Heart (tissue), 3 donors: Measurements from ENCODE around the gene PPARA.

DNA sequence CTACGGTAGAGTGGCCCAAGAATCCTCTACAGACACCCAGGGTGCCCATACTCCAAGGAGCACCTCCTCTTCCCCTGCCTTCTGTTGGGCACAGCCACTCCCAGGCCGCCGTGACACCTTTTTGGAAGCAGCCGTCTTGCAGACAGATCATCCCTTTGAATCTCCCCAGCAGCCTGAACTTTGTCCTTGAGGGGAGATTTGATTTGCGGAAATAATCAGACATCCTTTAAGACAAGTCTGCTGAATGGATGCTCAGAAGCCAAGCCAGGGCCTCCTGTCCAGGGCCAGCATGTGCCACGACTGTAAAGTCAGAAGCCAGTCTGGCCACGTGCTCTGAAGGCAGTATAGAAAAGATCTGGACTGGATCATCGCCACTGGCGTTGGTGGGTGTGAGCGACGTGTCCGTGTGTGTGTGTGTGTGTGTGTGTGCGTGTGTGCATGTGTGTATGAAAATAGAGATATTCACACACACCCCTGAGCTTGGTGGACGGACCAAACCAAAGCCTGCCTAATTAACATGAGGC is 61.6 kb upstream of the WNT7B start:
- RAMPAGE, long total RNA, 2 experiments: no peak in any of the 2 experiments

DNA sequence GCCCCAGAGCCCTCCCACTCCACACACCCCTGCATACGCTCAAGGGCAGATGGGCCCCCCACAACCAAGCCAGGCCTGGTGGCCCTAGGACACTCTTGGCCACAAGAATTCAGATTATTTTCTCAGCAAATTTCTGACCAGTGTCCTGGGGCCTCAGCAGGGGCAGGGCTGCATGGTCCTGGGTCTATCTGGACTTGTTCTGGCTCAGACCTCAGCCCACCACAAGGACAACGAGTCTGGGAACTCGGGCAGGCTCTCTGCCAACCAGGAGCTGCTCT is 75.3 kb upstream of the WNT7B start:
- RAMPAGE, long total RNA, 2 experiments: no peak in any of the 2 experiments

DNA sequence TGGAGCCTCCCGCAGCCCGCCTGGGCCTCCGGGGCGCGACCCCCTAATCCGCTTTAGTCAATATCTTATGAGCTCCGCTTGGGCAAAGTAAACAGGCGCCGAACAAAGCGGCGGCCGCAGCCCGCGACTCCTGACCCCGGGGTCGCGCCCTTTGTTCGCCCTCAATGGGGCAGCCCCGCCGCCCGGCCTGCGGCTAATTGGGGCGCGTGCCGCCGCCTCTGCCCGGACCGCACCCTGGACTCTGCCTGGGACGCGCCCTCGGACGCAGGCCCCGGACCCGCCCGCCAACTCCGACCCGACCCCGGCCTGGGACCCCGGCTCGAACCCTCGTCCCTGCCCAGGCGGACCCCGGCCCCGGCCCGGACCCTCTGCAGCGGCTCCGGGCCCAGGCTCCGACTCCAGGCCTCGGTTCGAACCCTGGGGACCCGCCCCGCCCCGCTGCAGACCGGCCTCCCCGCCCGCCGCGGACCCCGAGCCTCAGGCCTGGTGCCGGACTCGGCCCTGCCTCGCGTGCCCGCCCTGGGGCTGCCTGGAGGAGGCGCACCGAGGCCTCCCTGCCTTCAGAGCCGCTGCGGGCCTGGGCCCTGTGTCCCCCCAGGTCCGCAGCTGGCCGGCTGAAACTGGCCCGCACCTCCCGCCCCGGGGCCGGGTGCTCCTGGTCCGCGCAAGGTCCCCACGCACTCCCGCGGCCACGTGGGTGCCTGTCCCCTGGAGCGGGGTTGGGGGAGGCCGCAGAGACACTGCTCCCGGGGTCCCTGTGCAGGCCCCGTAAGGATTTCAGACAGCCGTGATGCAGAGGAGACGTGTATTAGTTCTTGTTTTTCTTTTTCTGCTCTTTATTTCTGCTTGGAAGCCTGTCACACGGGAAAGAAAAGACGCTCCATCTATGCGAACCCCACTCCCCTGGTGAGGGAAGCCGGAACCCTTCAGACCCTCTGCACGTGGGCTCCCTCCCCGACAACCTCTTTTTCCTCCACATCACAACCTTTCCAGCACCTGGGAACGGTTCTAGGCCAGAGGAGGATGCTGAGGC is 84.8 kb upstream of the WNT7B start:
- RAMPAGE, long total RNA, 2 experiments: no peak in any of the 2 experiments

GRCh38 chr22:46070563-46071247 is 79.6 kb upstream of the PPARA start:
- RAMPAGE, long total RNA, 2 experiments: start-site peak on the minus strand in 1 of 2 experiments, at chr22:46070744-46070761 at its widest, 5 to 7 reads per replicate

DNA sequence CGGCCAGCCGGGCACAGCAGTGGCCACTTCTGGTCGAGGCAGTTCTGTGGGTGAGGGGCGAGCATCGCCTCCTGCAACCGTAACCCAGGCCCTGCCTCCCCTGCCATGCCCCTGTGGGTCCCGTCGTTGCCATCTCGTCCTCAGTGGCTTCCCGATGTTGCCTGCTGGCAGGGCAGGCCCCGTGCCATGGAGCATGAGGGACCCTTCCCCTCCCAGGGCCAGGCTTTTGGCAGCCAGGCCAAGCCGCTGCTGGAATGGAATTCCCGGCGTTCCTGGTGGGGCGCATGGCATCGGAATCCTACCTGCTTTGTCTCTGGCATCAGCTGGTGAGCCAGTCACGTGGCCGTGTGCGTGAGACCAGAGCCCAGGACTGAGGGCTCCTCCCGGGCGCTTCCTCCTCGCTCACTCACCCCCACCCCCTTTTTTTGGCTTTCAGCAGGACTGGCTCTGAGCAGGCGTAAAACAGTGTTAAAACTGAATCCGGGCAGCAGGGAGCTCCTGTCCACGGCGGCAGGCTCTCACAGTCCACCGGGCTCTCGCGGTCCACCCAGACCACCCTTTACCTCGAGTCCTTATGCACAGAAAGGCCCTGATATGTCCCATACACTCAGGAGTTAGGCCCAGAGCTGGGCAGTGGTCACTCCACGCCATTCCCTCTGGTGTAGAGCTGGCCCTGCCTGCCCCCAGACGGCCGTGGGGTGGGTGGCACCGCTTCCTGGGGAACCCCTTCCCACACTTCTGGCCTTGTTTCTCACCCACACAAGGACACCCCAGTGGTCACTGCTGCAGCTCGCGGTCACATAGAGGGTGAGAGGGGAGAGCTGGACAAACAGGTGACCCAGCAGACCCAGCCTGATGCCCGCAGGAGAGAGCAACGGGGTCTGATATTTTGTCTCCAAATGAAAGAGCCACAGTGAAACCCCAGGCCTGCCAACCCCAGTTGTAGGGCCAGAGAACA is 71.5 kb upstream of the PPARA start:
- RAMPAGE, long total RNA, 2 experiments: no peak in any of the 2 experiments

DNA sequence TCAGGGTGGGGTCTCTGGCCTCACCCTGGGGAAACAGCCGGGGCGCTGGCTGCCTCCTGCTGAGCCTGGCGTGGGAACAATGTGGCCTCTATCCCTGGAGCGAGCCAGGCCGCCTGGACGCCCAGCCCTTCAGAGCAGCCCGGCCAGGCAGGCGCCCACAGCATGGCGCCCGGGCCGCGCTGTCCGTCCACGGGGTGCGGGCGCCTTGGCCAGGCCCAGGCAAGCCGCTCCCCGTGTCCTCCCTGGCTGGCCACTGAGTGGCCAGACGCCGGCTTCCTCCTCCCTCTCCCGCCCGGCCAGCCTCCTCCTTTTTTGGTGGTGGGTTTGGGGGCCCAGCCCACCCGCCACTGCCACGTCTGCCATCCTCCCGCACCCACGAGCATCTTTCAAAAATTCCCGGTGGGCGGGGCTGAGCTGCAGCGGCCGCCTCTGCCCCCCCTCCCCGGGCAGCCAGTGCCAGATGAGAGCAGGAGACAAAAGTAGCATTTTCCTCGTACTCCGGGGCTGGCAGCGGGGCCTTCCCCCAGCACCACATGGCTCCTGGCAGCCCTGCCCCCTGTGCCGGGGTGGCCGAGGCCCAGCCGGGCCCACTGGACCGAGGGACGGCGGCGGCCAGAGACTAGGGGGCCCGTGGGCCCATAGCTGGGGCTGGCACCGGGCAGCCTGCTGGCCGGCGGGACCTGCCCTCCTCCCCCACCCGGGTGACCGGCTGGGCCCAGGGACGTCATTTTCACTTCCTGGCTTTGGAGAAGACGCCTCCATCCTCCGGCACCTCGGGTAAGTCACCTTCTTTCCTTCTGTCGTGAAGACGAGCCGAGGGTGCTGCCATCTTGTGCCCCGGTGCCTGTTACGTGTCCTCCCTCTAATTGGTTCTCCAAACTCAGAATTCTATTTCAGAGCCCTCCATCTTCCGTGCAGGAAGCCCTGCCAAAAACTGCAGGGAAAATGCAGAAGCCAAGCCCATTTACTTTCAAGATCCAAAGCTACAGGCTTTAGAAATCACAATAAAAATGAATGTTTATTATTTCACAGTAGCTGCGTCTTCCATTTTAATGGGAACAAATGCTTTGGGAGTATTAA is 70.1 kb upstream of the PPARA start:
- RAMPAGE, long total RNA, 2 experiments: no peak in any of the 2 experiments

GRCh38 chr22:46096871-46097832 is 53.2 kb upstream of the PPARA start:
- RAMPAGE, long total RNA, 2 experiments: no peak in any of the 2 experiments

- RAMPAGE, long total RNA, 2 experiments: no peak in any of the 2 experiments
Measured at GRCh38 chr22:46103107-46103698, 47.1 kb upstream of the PPARA start.

GRCh38 chr22:46108466-46108968 is 41.8 kb upstream of the PPARA start:
- RAMPAGE, long total RNA, 2 experiments: no peak in any of the 2 experiments

DNA sequence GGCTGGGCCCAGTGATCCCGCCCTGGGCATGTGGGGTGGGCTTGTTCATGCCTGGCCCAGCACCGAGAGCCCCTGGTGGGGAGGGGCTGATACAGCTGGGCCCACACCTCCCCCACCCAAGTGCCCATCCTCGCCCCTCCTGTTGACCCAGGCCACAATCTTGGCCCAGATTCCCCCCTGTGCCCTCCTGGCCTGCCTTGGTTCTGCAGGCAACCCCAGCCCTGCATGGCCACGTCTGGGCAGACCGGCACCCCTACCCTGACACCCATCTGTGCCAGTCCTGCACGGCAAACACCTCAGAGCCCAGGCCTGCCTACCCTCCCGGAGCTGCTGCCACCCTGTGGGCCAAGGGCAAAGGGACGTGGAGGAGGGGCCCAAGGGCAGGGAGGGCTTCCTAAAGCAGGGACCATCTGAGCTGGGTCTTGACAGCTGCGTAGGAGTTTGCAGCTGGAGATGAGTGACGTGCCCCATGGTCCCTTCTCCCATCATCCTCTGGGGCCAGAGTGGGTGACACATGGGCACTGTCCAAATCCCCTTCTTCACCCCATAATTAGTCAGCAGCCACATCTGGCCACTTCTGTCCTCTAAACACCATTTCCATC is 35.8 kb upstream of the PPARA start:
- RAMPAGE, long total RNA, 2 experiments: no peak in any of the 2 experiments

GRCh38 chr22:46150199-46151208 is at the start of gene PPARA:
Gene PPARA (plus strand): TSS chr22:46150526.
- RAMPAGE, long total RNA, 2 experiments: no peak in any of the 2 experiments

GRCh38 chr22:46155944-46156569 is 5.7 kb downstream of the PPARA start:
- RAMPAGE, long total RNA, 2 experiments: no peak in any of the 2 experiments

GRCh38 chr22:46241106-46241800 is 8.8 kb downstream of the CDPF1 start:
- RAMPAGE, long total RNA, 2 experiments: no peak in any of the 2 experiments

DNA sequence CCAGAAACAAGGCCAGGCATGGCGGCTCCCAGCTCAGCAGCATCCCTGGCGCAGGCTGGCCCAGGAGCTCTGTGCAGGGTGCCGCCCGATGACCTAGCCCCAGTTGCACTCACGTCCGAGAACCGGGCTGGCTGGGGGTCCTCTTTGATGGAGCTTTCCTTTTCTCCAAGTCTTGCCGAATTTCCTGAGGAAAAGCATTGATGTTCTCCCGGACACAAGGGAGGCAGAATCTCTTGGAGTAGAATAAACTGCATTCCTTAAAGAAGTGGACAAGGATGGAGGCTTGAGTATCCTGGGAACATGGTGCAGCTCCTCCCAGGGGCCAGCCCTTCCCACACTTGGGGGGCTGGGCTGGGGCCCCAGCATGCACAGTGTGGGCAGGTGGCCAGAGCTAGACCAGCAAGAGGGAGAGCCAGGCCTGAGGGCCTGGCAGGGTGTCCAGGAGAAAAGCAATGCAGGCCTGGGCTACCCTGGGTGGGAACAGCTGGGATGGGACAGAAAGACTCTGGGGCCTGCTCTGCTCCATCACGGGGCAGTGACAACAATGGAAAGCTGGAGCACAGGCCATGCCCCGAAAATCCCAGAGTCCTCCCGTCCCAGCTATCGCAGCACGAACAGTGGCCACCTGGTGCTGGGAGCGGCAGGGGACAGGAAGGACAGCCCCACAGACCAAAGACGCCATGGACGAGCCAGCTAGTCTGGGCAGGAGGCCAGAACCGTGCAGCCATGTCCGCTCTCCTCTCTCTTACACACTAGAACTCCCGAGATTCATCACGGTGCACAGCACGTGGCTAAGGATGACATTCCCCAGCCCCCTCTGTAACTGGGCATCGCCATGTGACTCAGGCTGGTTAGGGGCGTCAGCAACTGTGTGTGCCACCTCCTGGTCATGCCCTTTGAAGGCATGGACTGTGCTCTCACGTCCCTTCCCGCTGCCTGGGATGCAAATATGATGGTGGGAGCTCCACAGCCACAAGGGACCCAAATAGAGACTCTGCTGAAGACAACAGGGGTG is 4.8 kb downstream of the CDPF1 start:
- RAMPAGE, long total RNA, 2 experiments: start-site peak on the plus strand in 1 of 2 experiments, centred at position 903 of the sequence, 16 to 37 reads per replicate

DNA sequence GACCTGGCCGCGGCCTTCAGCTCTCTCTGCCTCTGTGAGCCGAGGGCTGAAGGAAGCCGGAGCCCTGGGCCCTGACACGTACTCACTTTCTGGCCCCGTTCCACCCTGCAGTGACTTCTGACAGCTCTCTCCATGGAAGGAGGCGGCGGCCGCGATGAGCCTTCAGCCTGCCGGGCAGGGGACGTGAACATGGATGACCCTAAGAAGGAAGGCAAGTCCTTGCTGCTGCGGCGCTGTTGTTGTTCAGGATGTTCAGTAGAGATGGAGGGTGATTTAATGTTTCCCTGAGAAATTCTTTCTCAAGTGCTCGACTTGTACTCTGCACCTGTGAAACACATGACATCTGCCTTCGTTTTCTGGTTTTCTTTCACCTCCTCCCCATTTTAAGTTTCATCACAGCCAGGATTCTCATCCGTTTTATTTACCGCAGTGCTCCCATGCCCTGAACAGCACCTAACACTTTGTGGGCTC is 634 bp downstream of the GTSE1 start:
- RAMPAGE, long total RNA, 2 experiments: no peak in any of the 2 experiments

GRCh38 chr22:46341703-46342292 is 6.3 kb downstream of the TRMU start:
- RAMPAGE, long total RNA, 2 experiments: no peak in any of the 2 experiments

GRCh38 chr22:46408532-46408957 is 73.0 kb downstream of the TRMU start:
- RAMPAGE, long total RNA, 2 experiments: no peak in any of the 2 experiments

GRCh38 chr22:46514455-46515211 is 22.8 kb downstream of the CELSR1 start:
- RAMPAGE, long total RNA, 2 experiments: no peak in any of the 2 experiments

DNA sequence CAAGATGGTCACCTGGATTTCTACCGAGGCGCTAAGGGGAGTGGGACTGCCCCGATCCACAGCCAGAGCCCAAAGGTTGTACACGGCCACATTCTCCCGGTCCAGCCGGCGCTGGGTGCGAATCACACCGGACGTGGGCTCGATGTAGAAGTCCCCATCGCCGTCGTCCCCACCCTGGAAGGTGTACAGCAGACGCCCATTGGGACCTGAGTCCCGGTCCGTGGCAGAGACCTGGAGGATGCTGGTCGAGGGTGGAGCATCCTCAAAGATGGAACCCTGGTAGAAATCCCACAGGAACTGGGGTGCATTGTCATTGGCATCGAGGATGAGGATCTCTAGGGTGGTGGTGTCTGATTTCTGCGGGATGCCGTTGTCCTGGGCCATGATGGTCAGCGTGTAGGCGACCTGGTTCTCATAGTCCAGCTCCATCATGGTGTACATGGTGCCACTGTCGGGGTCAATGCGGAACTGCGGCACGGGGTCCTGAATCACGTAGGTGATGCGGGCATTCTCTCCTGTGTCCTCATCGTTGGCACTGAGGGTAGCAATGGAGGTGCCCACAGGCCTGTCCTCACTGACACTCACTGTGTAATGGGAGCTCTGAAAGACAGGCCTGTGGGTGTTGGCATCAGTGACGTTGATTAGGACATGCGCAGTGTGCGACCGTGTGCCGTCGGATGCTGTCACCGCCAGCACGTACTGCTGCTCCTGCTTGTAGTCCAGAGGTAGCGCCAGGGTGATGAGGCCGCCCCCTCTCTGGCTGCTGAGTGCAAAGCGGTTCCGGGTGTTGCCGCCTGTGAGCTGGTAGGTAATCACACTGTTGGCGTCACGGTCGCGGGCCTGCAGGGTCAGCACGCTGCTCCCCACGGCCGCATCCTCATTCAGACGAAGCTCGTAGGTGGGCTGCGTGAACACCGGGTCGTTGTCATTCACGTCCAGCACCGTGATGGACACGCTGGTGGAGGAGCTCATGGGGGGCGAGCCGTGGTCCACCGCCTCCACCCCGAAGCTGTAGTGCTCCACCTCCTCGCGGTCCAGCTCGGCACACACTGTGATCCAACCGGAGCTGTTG is 2.9 kb downstream of the CELSR1 start:
- RAMPAGE, long total RNA, 2 experiments: no peak in any of the 2 experiments

GRCh38 chr22:46536414-46536843 is 991 bp downstream of the CELSR1 start:
- RAMPAGE, long total RNA, 2 experiments: no peak in any of the 2 experiments